ENCODE measurements around the gene CLIC5.

DNA sequence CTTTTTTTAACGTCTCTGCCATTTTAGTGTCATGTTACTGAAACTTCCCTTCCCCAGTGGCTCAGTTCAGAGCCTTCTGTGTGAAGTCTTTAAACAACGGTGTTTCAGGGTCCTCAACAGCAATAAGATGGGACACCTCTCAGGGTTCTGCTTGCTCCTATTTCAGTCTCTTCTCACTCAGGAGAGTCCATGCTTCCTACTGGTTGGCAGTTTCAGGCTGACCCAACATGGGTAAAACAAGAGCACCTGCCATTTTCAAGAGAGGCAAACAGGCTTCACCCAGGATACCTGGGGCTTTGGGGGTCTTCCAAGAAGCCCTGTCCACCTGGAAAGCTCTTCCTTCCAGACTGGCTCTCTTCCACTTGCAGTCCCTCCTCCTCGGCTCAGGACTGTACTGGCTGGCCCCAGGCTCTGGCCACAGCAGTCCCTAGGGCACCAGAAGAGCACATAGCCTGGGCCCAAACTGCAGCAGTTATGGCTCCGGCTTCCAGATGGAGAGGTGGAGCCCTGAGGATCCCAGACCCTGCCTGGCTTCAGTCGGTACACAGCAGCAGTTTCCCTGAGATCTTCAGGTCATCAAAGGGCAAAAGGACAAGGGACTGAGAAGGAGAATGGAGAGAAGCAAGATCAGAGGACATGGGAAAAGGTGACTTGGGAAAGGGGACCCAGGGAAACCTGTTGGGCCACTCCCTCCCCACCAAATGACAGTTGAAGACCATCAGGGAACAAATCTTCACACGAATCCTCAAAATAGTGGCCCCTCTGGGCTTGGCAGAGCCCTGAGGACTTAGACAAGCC is 1.6 kb upstream of the SLC35B2 start:
- PRO-cap, 3 experiments: no peak in any of the 3 experiments
- RAMPAGE, long total RNA: no peak

DNA sequence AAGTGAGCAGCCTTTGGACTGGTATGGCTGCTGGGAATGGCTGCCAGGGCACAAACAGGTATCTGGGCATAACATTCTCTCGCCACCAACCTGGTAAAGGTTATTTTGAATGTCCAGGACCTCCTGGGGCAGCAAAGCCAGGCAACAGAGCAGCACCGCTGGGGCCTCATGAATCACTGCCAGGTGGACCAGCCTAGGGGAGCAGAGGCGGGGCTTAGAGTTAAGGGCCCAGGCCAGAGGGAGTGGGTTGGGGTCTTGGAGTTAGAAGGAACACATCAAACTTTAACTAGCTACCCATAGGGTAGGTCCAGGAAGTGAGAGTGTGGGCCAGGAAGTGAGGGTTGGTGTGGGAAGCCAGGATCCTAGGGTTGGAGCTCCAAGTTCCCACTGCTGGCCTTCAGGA is 2.9 kb downstream of the NFKBIE start:
- PRO-cap, 3 experiments: no peak in any of the 3 experiments
- RAMPAGE, long total RNA: no peak

GRCh38 chr6:44264210-44265228 is 832 bp downstream of the NFKBIE start:
- PRO-cap, 3 experiments: no peak in any of the 3 experiments
- RAMPAGE, long total RNA: no peak

- PRO-cap, 3 experiments: peak in 3 of 3 experiments; most common plus-strand start chr6:44289897 (in 1); most common minus-strand start chr6:44289883 (in 3)
- RAMPAGE, long total RNA: no peak
Measured at GRCh38 chr6:44289719-44290415, 7.6 kb downstream of the TCTE1 start.

- PRO-cap, 3 experiments: no peak in any of the 3 experiments
- RAMPAGE, long total RNA: no peak
Measured at GRCh38 chr6:44489877-44490691, 102.6 kb downstream of the CDC5L start.

DNA sequence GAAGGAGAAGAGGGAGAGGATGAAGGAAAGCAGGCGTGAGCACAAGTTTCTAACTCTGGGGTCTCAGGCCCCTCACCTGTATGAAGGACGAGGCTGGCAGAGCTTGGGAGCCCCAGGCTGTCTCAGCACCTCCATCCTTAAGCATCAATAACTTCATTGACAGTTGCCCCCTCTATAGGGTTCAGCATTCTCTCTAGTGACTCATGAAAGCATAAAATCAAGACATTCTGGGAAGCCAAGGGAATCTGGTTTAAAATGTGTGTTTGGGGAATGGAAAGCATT is 279.6 kb downstream of the CDC5L start:
- PRO-cap, 3 experiments: no peak in any of the 3 experiments
- RAMPAGE, long total RNA: no peak

- PRO-cap, 3 experiments: no peak in any of the 3 experiments
- RAMPAGE, long total RNA: no peak
Measured at GRCh38 chr6:45326261-45327339, 1.5 kb upstream of the RUNX2 start.

- PRO-cap, 3 experiments: no peak in any of the 3 experiments
- RAMPAGE, long total RNA: no peak
Measured at GRCh38 chr6:45460967-45461494, 83.3 kb upstream of the SUPT3H start.

DNA sequence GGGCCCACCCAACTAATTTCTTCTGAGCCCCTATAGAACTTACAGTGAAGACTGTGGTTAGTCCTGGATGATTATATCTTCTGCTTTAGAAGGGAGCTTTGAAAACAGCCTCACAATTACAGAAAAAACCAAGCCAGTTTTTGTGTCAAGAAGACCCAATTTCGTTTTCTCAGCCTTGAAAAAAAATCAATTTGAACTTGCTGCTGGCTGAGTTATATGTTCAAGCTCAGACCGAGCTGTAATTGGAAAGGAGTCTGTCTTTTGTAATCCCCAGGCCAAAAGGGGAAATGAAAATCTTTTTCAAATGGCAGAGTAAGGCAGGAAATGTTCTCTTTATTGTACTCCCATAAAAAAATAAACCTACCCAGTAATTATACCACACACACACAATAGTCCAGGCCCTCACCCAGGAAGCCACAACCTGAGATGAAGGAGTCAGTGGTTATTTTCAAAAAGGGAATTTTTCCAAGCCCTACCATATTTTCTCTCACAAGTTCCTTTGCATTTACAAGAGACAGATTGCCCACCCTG is 45.4 kb downstream of the CLIC5 start:
- PRO-cap, 3 experiments: no peak in any of the 3 experiments
- RAMPAGE, long total RNA: no peak

DNA sequence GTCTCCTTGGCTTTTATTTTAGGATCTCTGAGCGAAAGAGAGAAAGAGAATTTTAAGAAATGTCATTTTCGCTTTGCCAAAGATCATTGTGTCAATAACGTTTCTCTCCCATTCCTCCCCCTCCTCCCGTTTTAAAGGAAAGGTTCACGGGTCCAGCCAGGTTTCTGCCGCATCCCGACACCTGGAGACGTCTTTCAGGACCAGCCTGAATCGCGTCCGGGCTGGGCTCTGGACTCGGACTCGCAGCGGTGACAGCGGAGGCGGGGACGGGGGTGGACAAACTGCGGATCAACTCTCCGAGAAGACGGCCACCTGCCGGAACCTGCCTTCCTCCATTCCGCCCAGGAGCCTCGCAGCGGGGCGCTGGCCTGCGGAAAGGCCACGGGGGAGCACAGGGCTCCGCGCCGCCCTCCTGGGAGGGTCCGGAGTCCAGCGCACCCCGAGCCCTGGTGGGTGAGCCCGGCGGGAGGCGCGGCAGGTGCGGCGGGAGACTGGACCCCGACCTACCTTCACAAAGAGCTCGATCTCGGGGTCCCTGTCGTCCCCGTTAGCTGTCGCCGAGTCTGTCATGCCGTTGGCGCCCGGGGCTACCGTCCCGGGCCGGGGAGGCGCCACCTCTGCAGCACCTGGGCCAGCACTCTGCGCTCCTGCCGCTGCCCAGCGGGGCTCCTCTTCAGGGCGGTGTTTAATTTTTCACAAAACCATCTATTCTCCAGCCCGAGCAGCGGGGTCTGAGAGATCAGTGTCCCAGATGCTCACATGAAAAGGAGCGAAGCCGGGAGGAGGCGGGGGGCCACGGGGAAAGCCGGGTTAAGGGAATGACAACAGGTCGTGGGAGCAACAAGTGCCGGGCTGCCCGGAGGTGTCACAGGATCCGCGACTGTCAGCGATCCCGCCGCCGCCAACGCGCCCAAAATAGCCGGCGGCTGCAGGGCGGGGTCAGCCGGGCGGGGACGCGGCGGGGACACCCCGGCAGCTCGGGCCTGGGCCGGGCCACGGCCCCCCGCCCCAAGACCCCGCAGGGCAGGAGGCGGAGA is at the start of gene CLIC5:
Gene CLIC5 (minus strand): TSS at position 888 of the 1,037 bp plus-strand sequence.
- PRO-cap, 3 experiments: no peak in any of the 3 experiments
- RAMPAGE, long total RNA: no peak

- PRO-cap, 3 experiments: no peak in any of the 3 experiments
- RAMPAGE, long total RNA: no peak
Measured at GRCh38 chr6:46051637-46052341, 36.1 kb upstream of the CLIC5 start.

DNA sequence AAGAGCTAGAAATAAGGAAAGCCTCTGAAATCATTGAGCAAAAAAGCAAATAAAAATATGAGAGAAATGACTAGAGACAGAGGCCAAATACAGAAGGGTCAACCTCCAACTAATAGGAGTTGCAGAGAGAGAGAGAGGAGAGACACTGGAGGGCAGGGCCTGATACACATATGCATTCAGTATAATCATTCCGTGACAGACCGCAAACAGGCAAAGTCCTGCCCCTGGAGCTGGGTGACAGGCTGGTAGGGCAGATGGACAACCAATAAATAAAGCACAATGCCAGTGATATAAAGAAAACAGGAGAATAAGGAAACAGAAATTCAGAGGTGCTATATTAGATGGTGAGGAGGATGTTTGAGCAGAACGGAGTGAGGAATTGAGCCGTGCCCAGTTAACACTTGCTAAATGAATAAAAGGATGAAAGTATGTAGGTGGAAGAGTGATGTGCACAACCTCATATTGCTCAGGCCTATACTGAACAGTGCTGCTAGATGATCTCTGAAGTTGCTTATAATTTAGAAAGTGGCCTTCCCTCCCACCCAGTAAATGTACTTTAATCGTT is 37.5 kb upstream of the CLIC5 start:
- PRO-cap, 3 experiments: no peak in any of the 3 experiments
- RAMPAGE, long total RNA: no peak

- PRO-cap, 3 experiments: no peak in any of the 3 experiments
- RAMPAGE, long total RNA: no peak
Measured at GRCh38 chr6:46130547-46130710, 640 bp downstream of the ENPP4 start.

DNA sequence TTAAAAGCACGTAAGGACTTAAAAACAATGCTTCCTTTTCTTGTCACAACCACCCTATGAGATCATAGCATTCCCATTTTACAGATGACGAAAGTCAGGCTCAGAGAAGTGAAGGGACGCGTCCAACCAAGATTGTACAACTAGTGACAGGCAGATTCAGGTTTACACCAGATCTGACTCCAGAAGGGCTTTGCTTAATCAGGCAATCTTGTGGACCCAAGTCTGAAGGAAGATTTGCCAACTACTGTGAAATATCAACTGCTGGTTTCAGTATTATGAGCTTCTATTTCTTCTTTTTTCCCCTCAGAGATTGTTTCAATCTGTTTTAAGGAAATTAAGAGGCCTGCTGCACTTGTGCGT is 902 bp downstream of the ENPP4 start:
- PRO-cap, 3 experiments: no peak in any of the 3 experiments
- RAMPAGE, long total RNA: no peak

DNA sequence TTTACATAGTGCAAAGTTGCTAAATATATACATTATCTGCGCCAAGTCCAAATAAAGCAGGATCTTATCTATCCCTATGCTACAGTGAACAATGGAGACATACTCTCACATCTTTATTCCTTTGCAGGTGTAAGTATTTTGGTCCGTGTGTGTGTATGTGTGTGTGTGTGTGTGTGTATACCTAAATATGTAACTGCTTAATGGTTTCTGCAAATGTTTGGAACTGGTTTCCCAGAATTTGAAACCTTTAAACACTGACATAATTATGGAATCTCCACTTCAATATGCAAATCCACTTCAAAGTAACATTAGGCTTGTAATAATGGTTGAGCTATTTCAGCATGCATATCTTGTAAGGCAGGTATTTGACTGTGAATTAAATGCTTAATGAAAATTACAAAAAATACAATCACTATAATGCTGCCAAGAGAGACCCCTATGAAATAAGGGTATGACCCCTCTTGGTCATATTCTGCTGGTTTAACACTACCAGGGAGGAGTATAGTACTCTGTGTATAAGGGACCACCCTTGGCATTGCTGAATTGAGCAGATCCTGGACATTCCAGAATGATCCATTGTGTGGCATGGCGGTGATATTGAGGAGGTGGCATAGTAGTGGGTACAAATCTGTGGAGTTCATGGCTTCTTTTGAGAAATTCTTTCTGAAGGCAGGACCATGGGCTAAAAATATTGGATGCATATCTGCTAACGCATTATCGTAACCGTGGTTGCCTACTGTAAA is 9.6 kb downstream of the ENPP5 start:
- PRO-cap, 3 experiments: no peak in any of the 3 experiments
- RAMPAGE, long total RNA: no peak

- PRO-cap, 3 experiments: no peak in any of the 3 experiments
- RAMPAGE, long total RNA: no peak
Measured at GRCh38 chr6:46677331-46677981, 10.2 kb upstream of the TDRD6 start.

DNA sequence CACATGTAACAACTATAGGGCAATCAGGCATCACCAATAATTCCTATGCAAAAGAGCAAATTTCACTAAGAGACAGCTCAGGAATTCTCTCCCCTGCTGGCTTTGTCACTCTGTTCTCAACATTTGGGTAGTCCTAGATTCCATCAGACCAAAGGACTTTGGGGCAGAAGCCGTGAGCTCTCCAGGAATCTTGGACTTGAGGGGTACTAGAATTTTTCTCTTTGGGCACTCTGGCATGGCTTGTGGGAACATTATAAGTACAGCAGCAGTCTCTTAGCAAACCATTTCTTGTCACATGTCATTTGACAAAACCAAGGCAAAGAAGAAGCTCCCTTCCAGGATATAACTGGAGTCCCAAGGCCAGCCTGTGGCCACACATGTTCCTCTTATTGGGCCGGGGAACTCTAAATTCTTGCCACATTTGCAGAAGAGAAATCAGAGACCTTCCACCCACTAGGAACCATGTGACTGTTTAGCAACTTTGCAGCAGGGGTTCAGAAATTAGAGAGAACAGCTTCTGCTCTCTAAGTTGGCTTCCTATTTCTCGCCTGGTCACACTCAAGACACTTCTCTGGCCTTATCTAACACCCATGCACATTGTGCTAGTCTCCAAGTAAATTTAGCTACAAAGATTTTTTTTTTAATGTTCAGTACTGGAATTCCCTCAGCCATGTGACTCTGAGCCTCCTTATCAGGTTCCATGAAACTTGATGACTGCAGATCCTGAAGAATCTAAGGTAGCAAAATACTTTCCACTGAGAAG is 20.5 kb upstream of the MEP1A start:
- PRO-cap, 3 experiments: no peak in any of the 3 experiments
- RAMPAGE, long total RNA: no peak

DNA sequence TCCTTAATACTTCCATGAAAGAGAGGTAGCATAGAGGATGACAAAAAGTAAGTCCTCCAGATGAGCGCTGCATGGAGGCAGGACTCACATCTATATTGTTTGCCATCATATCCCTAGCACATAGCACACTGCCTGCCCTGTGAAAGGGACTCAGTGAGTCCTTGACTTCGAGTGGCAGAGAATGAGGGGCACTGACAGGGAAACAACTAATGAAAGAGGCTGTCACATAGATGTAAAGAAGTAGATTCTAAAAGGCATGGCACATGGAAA is 30.5 kb upstream of the ADGRF5 start:
- PRO-cap, 3 experiments: no peak in any of the 3 experiments
- RAMPAGE, long total RNA: no peak

DNA sequence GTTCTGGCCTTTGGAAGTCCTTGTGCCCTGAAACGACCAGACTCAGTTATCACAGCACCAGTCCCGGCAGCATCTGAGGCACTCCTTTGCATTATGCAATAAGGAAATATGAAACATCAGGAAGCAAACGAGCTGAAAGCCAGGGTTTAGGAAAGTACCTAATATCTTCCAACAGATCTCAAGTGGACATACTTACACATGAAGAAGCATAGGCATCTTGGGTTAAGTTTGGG is 61.9 kb upstream of the ADGRF1 start:
- PRO-cap, 3 experiments: no peak in any of the 3 experiments
- RAMPAGE, long total RNA: no peak

- PRO-cap, 3 experiments: peak in 1 of 3 experiments; most common plus-strand start chr6:47308710 (in 1)
- RAMPAGE, long total RNA: no peak
Measured at GRCh38 chr6:47308418-47308760, 1.3 kb downstream of the TNFRSF21 start.